Mesothelial cell of epicardium (in vitro differentiated cells): ENCODE measurements around the gene NDUFS4.

- PRO-cap, result no peak
Observed at GRCh38 chr5:43298462-43299124, 14.6 kb downstream of the HMGCS1 start.

DNA sequence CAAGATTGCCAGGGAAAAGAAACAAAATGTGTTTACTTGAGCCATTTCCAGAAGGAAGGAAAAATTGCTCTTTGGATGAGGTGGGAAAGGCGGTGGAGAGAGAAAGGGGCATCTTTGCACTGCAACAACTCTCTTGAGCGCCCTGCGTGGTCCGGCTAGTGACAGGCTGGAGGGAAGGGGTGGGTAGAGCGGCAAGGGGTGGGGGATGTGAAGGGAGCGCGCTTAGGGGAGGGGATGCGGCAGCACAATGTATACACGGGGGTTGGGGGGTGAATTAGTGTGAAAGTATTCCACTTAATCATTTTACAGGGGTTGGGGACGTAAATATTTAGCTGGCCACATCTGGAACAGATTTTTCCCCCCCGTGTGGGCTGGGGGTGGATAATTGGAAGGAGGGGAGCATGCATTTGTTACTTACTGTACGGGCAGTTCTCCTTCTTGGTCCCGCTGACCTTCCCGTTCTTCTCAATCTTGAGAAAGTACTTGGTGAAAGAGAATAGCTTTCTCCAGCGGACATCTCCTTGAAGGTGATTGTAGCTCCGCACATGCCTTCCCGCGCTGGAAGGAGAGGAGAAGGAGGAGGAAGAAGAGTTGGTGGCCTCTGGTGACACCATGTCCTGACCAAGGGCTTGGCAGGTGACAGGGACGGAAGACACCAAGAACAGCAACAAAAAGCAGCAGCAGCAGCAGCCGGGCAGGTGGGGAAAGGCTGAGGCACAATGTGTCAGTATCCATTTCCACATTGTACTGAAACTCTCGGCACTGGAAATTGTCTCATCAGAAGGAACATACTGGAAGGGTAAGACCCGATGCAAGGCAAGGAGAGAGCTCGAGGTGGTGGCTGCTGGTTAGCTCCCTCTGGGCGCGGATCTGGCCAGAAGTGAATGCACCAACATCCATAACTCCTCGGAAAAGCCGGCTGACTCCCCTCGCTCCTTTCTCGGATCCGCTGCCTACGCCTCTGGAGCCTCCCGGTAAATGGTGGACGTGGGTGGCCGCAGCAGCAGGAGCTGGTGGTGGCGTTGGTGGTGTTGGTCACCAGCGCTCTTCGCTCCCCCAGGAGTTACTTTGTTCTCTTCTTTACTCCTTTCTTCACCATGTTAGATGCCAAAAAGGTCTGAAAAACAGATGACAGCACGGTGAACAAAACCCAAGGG is 902 bp downstream of the FGF10 start:
- PRO-cap, result no peak

DNA sequence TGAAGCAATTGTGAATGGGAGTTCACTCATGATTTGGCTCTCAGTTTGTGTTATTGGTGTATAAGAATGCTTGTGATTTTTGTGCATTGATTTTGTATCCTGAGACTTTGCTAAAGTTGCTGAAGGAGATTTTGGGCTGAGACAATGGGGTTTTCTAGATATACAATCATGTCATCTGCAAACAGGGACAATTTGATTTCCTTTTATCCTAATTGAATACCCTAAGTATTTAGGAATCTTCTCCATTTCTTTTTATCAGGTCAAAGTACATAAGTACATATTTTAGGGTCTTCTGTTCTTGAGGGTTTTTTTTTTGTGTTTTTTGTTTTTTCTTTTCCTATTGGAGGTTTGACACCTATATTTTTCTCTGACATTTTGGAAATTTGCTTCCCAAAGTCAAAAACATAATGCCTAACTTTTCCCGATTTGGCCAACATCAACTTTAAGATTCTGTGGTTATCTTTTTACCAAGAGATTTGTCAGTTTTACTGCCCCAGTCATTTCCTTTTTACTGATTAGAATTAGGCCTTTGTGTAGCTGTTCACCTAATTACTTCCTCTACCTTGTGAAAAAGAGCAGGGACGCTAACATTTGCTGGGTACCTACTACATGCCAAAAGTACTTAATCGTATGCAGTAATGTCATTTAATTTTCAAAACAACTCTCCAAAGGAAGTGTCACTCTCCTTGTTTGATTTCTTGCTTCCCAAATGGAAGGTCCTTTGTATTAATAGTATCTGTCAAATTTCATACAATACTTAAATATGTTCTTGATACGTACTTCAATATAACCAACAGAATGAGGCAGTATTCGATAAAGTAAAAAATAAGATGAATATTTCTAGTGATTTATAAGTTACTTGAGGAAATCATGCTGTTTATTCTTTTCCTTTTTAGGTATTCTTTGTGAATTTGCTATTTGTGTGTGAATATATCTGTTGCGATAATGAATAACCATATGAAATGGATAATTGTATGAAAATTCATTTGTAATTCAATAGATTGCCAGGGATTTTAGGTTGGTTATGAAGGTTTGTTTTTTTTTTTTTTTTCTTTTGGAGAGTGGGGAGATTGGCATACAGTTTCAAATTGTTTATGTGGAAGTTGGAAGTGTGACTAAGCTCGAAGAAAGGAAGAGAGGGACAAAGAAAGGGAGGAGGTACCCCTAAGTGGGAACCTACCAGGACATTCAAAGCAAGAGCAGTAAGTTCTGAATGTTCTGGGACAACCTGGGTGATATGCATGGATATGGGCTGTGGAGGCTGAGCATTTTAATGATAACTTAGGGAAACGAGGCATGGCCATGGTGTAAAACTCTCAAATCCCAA is 18.0 kb downstream of the MRPS30 start:
- PRO-cap, result no peak

DNA sequence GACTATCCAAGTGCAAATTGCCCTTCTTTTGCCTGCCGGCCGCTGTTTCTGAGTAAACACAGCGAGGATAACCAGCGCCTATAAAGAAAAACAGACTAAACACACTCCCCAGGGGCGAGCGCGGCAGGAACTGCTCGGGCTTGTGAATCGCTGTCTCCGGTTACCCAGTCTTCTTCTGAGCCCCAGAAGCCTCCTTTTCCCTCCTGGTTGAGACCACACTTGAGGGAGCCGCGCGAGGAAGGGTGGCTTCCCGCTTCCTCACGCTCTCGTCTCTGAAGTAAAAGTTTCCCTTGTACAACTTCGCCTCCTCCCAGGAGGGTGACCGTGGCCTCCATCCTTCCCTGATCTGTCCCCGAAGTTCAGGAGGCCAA is 1.1 kb downstream of the HCN1 start:
- PRO-cap, result no peak

- PRO-cap, result no peak
Observed at GRCh38 chr5:50853142-50853604, 186.7 kb downstream of the PARP8 start.

DNA sequence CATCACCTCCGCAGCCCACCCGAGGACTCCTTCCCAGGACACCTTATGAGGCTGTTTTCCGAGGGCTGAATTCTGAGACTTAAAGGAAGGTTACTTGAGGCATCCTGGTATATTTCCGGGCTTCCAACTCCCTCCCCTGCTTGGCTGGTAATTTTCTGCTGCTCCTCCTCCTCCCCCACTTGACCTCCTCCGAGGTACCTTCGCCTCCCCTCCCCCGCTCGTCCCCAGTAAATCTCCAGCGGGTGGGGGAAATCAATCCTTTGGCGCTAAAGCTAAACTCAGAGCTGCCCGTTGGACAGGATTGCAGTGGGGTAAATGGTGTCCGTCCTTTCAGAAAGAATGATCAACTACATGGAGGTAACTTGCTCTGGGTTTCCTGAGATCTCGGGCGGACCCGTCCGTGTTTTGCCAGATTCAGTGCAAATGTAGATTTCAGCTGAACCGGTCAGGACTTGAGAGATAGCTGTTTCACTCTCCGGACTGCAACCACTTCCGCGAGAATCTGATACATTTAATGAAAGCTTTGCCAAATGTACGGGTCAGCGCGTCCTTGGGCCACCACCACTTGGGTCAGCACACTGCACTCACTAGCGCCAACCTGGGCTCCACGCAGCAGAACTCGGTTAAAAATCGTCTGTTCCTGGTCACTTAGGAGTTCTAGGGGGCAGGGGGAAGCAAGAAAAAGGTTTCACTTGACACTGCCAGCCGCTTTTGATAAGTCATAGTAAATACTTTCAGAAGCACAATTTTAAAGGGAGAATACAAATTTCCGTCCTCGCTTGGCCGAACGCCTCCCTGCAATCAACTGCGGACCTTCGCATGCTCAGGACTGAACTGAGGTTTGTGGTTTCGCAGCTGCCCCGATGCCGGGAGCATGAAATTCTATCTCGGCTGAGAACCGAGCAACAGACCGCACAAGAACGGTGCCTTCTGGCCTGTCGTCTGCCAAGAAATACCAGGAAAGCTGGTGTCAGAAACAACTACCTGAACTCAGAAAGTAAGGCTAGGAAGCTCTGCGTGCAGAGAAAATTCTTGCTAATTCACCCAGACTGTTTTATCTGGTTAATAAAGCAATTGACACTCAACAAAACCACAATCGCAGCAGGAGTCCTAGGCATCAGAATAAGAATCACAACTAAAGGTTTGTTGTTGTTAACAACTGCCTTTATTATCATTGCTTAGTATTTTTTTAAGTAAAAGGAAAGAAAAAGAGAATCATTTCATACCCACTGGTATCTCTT is 4.4 kb upstream of the ISL1 start:
- PRO-cap, result no peak

- PRO-cap, result no peak
Observed at GRCh38 chr5:52424529-52424855, 363.2 kb upstream of the ITGA1 start.

- PRO-cap, result no peak
Observed at GRCh38 chr5:52702762-52703197, 84.9 kb upstream of the ITGA1 start.

- PRO-cap, result no peak
Observed at GRCh38 chr5:52709587-52710159, 78.0 kb upstream of the ITGA1 start.

DNA sequence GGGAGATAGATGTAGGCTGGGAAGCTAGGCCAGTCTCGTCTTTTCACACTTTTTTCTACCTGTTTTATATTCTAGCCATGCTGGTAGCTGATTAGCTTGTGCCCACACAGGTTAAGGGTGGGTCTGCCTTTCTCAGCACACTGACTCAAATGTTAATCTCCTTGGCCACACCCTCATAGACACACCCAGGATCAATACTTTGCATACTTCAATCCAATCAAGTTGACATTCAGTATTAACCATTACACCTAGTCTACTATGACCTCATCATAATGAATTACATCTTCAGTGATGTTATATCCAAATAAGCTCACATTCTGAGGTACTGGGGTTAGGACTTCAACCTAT is 42.3 kb upstream of the ITGA1 start:
- PRO-cap, result no peak

DNA sequence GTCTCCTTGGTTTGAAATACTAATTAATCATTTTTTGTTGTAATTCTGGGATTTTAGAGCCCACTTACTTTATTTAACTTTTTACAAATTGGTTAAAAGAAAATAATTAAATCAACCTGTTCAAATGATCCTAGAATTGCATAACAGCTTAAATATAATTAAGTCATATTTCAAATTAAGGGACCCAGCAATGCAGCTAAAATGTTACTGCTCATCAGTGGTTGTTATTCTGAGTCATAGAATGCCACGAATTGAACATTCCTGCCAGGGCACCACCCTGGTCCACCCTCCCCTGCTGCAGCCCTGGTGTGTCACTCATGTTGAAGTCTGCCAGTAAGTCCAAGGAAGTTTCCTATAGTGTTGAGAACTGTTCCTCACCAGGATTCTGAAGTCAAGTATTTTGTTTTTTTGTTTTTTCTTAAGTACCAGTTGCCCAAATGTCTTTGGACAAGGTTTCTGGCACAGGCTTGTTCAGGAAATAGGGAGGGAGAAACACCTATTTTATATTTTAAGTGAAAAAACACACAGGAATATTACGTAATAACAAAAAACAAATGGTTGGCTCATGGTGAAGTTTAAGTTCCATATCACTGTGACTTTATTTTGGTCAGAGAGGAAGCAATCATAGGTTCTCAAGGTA is 4.4 kb upstream of the ITGA1 start:
- PRO-cap, result no peak

- PRO-cap, result no peak
Observed at GRCh38 chr5:52787306-52787603, 461 bp upstream of the ITGA1 start.

GRCh38 chr5:52799840-52800635 is 12.3 kb downstream of the ITGA1 start:
- PRO-cap, result bidirectional peak, plus-strand start at chr5:52800177, minus-strand start at chr5:52799999

GRCh38 chr5:52994901-52995471 is 5.8 kb downstream of the ITGA2 start:
- PRO-cap, result no peak

- PRO-cap, result no peak
Observed at GRCh38 chr5:53031590-53032266, 42.6 kb downstream of the ITGA2 start.

DNA sequence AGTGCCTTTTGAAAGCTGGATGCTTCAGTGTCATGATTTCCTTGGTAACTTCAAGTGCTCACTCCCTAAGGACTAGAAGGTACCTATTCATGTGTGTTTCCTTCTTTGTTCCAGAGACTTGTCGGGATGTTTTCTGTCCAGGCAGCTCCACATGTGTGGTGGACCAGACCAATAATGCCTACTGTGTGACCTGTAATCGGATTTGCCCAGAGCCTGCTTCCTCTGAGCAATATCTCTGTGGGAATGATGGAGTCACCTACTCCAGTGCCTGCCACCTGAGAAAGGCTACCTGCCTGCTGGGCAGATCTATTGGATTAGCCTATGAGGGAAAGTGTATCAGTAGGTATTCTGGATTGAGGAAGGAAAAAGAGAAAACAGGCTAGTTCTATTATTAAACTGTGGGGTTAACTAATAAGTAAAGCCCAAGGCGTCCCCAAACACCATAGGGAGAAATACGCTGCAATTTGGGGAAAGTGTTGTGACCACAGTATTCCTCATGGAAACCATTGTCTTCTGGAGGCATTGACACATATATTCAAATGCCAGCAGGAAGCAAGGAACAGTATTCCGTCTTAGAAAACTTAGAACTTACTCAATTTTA is 3.6 kb downstream of the FST start:
- PRO-cap, result no peak

DNA sequence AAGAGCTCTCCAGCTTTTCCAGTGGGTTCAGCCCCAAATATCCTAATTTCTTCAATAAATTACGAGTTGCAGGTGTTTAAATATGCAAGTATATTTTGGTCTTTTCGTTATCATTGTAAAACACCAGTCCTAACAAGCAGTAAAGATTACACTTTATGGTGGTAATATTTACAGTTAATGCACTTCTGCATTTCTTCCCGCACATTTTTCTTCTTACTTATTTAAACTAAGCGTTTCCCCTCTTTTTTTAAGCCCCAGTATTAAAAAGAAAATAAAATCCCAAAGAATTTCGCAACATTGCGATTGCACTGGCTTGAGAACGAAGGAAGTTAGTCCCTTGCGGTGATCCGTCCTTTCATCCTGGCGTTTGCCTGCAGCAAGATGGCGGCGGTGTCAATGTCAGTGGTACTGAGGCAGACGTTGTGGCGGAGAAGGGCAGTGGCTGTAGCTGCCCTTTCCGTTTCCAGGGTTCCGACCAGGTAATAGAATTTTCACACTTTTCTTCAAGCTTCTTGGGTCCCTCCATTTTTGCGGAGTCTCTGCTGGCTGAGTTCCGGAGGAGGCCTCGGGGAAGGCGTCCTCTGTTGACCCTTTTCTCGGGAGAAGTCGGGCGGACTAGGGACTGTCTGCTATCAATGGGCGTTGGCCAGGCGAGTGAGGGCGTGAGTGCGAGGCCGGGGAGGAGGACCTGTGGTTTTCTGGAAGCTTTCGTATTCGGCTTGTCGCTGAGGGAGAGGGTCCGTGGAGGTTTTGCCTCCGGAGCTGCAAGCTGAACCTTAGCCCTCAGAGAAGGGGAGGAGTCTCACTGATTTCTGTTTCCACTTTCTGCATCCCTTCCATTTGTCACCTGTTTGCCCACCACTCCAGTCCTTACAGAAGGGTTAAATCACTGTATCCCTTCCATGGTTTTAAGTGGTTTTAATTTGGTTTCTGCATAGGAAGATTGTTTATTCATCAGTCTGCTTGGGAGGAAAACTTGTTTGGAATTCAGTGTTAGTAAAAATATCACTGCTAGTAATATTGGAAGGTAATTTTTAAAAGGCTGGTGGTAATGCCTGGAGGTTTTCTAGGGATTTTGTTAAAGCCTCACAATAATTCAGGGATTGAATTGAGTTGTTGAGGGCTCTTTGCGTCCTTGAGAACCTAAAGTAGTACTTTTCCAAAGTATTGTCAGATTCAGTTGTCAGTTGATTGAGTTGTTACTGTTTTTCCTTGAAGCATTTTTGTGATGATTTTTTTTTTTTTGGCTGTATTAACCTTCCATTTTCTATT is at the start of gene NDUFS4:
Gene NDUFS4 (plus strand): TSS at position 358 of the 1,272 bp plus-strand sequence.
- PRO-cap, result unidirectional peak, plus-strand start at position 358 of the sequence

DNA sequence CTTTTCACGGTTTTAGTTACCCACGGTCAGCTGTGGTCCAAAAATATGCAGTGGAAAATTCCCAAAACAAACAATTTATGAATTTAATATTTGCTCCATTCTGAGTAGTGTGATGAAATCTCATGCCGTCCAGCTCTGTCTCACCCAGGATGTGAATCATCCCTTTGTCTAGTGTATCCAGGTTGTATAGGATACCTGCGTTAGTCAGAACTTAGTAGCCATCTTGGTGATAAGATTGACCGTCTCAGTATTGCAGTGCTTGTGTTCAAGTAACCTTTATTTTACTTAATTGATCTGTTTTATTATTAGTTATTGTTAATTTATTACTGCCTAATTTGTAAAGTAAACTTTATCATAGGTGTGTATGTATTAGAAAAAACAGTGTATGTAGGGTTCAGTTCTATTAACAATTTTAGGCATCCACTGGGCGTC is 41.2 kb downstream of the NDUFS4 start:
- PRO-cap, result no peak

GRCh38 chr5:53885869-53886399 is 325.5 kb downstream of the NDUFS4 start:
- PRO-cap, result no peak

GRCh38 chr5:54017447-54018030 is 292.8 kb downstream of the ARL15 start:
- PRO-cap, result no peak